Monocyte (primary cell): ENCODE results near the gene FBXW8.

DNA sequence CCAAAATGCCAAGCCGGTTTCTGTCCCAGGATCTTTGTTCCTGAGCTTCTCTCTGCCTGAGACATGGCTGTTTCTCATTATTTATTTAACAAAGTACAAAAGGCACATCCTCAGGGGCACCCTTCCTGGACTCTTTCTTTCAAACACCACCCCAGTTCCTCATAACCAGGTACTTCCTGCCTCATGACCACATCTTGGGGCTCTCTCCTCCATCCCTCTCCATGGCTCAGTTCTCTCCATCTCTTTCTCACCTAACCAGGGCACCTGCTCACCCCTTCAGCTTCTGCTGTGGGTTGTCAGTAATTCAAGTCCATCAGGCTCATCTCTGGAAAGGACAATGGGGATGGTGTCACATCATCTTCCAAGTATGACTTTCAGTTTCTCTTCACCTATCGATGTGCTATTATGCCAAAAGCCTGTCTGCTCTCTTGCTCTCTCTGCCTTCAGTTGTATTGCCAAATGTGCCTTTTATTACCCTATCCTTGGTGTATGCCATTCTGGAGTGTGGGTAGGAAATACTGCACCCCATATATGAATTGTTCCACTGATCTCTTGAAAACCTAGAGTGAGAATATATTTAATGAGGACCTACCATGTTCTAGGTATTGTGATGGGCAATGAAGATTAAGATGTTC, 670.6 kb upstream of the TBX3 start:
- PRO-cap, 2 experiments = no peak in any of the 2 experiments

DNA sequence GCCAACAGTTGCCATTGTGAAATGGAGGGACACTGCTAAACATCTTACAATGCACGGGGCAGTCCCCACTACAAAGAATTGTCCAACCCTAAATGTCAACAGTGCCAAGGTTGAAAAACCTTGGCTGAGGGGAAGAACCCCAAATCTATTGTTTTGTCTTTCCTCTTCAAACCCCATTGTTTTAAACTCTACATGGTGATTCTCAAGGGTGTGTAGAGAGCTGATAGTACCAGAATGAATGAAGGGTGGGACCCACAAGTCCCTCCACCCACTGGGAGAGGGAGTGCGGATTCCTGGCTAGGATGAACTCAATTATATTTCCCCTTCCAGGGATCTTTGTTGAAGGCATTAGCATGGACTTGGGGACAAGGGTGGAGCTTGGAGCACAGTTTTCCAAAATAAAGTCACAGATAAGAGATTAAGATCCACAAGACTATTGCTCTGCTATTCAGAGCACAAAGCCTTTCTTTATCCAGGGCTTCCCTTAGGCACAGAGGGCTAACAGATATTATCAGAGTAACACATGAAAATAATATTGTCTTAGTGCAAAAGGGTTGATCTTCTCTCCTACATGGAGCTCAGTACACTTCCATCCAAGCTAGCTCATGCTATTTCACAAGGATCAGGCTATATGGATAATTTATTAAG, 755.1 kb upstream of the TBX3 start:
- PRO-cap, 2 experiments = no peak in any of the 2 experiments

DNA sequence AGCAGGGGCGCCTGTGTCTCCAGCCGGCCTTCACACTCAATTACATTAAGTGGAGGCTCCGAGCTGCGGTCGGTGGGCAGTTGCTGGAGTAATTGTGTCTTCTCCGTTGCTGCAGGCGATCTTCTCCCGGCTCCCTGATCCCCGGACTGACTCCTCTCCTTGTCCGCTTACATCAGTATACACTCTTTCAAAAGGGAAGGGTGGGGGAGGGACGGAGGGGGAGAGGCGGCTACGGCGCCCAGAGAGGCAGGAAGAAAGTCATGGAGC, 707.2 kb downstream of the MED13L start:
- PRO-cap, 2 experiments = no peak in any of the 2 experiments

GRCh38 chr12:115756397-115756787, 521.1 kb downstream of the MED13L start:
- PRO-cap, 2 experiments = no peak in any of the 2 experiments

- PRO-cap, 2 experiments = no peak in any of the 2 experiments
These were observed 441.7 kb downstream of the MED13L start for GRCh38 chr12:115835856-115836158.

GRCh38 chr12:115996789-115997384, 280.6 kb downstream of the MED13L start:
- PRO-cap, 2 experiments = no peak in any of the 2 experiments

GRCh38 chr12:116149004-116149404, 128.5 kb downstream of the MED13L start:
- PRO-cap, 2 experiments = no peak in any of the 2 experiments

- PRO-cap, 2 experiments = no peak in any of the 2 experiments
These were observed 55.2 kb downstream of the MED13L start for GRCh38 chr12:116222344-116222627.

DNA sequence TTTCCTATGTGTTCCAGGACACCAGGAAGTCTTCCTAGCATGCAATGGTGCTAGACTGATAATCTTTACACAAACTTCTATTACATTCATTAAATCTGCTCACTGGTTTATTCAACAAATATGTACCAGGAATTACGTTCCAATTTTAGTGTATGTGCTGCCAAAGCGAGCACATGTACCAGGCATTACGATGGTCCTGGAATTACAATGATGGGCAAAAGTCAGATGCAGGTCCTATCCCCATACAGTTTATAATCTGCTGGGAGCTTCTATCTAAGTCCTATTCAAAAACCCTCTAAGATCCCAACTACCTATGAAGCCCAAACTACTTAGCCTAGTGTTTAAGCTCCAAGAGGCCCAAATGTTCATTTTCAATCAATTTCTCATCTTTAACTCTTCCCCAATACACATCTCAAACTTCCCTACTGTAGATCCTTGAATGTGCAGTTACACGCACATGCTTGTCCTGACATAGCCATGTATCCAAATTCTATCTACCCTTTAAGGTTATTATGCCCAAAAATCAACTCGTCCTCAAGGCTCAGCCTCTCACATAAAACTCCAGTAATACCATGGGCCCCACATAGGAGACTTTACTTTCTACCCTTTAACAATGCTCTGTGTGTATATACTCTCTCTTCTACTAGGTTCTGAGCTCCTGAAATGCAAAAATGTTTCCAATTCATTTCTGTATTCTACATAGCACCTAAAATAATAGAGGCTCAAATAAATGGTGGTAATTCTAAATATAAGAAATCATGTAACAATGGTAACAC, 53.4 kb downstream of the MED13L start:
- PRO-cap, 2 experiments = peak in 1 of 2 experiments; most common minus-strand start position 318 of the sequence (in 1)

- PRO-cap, 2 experiments = no peak in any of the 2 experiments
These were observed 40.2 kb downstream of the MED13L start for GRCh38 chr12:116237125-116237898.

DNA sequence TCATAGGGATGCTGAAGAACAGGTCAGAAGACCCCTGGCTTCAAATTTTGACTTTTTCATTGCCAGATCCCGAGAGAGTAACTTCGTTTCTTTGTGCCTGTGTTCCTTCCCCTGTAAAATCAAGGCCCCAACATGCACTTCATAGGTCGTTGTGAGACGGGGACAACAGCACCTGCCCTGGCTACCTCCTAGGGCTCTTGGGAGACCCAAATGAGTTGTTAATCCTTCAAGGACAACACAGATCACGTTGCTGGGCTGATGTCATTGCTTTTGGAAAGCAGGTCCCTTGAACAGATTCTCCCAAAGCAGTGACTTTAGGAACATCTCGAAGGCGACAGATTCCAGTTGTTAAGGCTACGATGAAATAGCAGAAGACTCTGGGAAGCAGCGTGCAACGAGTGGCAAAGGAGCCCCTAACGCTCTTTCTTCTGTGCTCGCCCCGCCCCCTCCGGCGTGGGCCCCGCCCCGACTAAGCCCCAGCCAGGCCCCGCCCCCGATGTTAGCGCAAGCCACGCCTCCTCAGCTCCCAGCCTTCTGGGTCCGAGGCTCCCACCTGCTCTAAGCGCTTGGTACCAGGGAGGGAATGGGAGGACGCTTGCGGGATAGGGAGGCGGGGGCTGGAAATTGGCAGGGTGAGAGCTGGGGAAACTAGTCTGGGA, 26.2 kb upstream of the MAP1LC3B2 start:
- PRO-cap, 2 experiments = peak in 2 of 2 experiments; most common plus-strand start position 532 of the sequence (in 2); most common minus-strand start position 379 of the sequence (in 1)

DNA sequence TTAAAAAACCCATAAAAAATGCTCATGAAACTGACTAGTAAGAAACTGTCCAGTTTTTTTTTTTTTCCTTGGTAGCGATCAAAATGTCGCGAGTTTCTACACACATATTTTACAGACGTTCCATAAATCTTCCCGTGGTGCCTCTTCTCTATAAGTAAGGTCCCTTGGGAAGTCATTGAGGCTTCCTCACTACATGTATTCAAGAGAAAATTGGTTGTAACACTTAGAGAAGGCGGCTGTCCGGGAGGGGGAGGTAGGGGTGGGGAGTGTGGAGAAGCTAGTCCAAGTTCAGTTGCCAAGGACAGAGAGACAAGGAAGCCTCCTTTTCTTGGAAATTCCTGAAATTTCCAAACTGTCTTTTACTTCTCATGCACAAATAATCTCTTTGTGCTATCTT, 44.9 kb downstream of the MAP1LC3B2 start:
- PRO-cap, 2 experiments = no peak in any of the 2 experiments

- PRO-cap, 2 experiments = no peak in any of the 2 experiments
These were observed 72.2 kb downstream of the SPRING1 start for GRCh38 chr12:116665646-116666113.

DNA sequence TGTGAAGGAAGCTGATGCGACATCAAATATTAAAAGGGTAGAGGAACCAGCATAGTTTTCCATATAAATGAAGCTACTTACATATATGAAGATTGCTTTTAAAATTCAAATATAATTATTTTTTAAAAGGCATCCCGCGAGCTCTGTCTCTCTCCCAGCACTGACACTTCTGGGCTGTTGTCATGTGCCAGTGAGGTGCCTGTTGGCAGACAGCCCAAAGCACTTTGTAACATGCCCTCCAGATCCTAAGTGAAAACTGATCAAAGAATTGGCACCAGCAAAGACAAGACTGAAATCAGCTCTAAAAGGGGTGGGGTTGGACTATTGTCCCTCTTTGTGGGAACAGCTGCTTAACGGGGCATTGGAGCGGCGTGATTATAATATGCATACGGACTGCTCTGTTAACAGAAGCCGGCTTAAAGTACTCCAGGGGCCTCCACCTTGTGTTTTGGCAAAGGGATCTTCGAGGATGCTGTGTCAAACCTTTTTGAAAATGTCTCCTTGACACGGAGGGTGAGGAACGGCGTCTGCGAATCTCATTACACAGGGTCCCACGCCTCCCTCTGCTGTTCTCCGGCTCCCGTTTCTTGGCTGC, 44.6 kb downstream of the SPRING1 start:
- PRO-cap, 2 experiments = no peak in any of the 2 experiments

- PRO-cap, 2 experiments = no peak in any of the 2 experiments
These were observed 43.9 kb downstream of the SPRING1 start for GRCh38 chr12:116693817-116694540.

DNA sequence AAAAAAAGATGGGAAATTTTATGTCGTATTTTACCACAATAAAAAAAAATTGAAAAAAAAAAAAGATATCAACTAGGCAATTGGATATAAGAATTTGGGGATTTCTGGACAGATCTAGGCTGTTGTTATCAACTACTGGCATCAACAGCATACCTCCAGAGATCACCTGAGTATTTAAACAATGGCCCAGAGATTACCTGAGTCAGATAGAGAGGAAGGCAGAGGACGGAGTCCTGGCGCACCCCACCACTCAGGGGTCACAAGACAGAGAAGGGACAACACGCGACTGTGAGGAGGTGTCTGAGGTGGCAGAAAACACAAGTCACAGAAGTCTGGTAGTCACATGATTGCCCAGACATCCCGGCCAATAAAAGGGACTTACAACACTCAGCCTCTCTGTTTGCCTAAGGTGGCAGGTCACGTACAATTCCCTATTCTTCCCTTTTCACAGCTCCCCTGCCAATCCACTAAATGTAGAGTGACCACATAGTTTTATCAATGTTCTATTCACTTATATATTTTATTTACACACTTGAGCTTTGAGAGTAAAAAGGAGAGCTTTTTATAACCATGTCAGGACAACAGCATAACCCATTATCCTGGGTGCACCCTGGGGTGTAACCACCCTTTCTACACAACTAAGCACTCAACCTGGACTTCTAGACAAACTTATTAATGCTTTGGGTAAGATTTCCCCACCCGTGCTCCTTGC, 1.7 kb downstream of the SPRING1 start:
- PRO-cap, 2 experiments = no peak in any of the 2 experiments

- PRO-cap, 2 experiments = no peak in any of the 2 experiments
These were observed at the start of gene FBXW8 for GRCh38 chr12:116910535-116911723. Gene FBXW8 (plus strand): TSS chr12:116910950.

GRCh38 chr12:116996016-116996600, 85.4 kb downstream of the FBXW8 start:
- PRO-cap, 2 experiments = no peak in any of the 2 experiments

- PRO-cap, 2 experiments = no peak in any of the 2 experiments
These were observed 54.1 kb downstream of the TESC start for GRCh38 chr12:117044816-117045811.

DNA sequence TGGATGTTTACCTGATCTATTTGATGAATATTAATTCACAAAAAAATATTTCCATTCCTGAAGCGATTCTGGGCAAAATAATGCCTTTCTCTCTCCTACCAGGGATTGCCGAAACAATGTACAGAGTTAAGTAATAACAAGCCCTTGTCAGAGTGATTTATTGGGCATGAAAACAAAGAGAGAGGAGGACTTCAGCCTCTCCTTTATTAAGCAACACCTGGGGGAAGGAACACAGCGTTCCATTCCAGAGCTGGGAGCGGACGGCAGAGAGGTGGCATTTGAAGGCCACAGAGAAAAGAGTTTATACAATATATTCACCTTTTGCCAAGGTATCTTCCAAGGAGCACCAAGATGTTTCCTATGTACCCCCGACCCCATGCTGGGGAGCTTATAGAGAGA, 165.8 kb downstream of the KSR2 start:
- PRO-cap, 2 experiments = no peak in any of the 2 experiments